Omental fat pad (tissue), 4 donors: ENCODE results near the genes UBXN10 and ECE1.

DNA sequence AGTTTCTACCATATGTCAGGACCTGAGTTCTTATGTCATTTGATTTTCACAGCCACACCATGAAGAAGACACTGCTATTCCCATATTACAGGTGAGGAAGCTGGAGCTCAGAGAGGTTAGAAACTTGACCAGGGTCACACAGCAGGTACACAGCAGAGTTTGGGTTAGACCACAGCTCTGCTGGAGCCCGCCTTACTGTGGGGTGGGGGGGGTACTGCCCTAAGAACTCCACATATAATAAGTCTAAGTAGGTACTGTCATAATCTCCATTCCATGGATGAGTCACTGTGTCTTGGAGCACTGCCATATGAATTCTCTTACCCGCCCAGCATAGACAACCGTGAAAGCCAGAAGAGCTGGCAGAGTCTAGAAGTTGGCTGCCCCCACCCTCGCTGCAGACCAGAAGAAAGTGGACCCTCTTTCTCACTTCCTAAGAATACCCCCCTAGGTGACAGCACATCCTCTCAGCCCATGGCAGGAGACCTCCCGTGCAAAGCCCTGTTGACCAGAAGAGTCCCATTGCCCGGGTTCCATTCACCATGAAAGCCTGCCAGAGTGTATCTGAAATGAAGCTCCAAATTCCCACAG, 5.2 kb upstream of the PLA2G2D start:
- PRO-cap, result no peak
- RAMPAGE, long total RNA, 4 experiments, result no peak in any of the 4 experiments

- PRO-cap, result no peak
- RAMPAGE, long total RNA, 4 experiments, result no peak in any of the 4 experiments
These were observed 19.8 kb upstream of the UBXN10 start for GRCh38 chr1:20166064-20166432.

GRCh38 chr1:20174909-20175341, 11.0 kb upstream of the UBXN10 start:
- PRO-cap, result no peak
- RAMPAGE, long total RNA, 4 experiments, result no peak in any of the 4 experiments

GRCh38 chr1:20185006-20186244, at the start of gene UBXN10:
Gene UBXN10, plus strand, starts transcription at chr1:20186096.
- PRO-cap, result no peak
- RAMPAGE, long total RNA, 4 experiments, result start-site peak on the plus strand in 3 of 4 experiments, at chr1:20186093-20186128 at its widest, 14 to 59 reads per replicate

- PRO-cap, result no peak
- RAMPAGE, long total RNA, 4 experiments, result no peak in any of the 4 experiments
These were observed 8.2 kb downstream of the CAMK2N1 start for GRCh38 chr1:20477773-20478318.

- PRO-cap, result no peak
- RAMPAGE, long total RNA, 4 experiments, result no peak in any of the 4 experiments
These were observed 543 bp upstream of the FAM43B start for GRCh38 chr1:20551784-20552276.

GRCh38 chr1:20616282-20617153, 16.7 kb upstream of the PINK1 start:
- PRO-cap, result no peak
- RAMPAGE, long total RNA, 4 experiments, result no peak in any of the 4 experiments

GRCh38 chr1:20618427-20619036, 14.7 kb upstream of the PINK1 start:
- PRO-cap, result no peak
- RAMPAGE, long total RNA, 4 experiments, result no peak in any of the 4 experiments

DNA sequence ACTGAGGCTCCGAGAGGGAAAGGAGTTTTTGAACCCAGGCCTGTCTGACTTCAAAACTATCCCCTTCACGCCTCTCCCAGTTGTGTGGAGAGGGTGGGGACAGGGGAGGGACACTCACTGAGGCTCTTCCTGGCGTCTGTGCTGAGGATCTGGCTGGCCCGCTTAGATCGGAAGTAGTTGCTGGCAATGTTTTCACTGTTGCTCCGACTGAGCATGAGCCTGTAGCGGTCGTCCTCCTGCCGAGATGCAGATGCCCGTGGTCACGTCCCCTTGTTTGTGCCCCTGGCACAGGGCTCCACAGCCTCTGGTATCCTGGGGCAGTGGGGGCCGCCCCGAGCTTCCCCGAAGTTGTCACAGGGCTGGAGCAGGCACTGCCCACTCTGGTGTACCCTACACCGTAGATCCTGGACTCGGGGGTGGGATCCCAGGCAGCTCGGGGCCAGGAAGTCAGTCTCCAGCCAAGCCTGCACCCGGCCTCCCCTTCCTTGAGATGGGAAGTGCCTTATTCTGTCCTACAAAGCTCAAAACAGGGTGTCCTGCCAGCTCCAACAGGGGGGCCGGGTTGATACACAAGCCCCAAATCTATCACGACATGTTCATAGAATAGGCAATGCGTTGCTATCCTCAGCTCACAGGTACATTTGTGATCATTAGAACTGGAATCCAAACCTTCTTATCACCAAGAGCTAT, 5.1 kb upstream of the DDOST start:
- PRO-cap, result no peak
- RAMPAGE, long total RNA, 4 experiments, result no peak in any of the 4 experiments

DNA sequence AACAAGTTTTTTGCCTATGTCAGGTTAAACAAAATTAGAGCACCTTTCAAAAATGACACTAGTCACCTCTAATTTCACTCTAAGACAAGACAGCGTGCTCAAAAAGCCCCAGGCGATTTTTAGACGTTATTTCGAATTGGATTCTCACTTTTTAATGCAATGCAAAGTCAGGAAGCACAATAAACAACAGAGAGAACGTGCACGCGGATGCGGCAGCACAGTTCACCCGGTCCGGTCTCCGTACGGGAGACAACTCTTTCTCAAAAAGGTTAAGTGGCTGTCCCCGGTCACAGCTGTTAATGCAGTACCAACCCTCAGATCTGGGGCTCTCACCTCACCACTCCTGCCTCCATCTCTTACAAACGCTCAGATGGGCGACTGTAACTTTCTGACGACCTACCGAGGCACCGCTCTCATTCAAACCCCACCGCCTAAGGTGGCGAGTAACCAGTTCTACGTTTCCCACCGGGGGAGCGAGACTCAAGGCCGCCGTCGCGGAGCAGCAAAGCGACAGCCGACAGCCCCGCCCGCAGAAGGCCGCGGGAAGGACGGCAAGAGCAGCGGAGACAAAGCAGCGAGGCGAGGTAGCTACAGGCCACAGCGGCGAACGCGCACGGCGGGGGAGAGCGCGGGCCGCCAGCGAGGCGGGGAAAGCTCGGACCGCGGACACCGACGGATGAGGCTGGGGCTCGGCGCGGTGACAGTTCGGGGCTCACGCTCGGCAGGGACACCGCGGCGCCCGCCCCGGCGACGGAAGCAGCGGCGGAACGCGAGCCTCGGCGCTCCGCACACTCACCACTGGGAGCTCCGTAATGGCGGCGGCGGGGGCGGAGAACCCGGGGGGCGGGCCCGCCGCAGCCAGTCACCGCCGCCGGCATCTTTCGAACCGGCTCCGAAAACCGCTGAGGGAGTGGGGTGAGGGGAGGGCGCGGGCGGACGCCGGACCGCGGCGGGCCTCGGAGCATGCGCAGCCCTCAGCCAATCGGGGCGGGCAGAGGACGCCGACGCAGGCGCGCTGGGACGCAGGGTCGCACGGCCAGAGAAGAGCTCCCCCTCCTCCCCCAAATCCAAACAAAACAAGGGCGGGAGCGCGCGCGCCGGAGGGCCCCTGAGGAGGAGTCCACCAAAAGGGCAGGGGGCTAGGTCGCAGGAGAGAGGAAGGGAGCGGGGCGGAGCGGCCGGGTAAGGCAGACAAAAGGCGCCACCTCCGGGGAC, 847 bp downstream of the HP1BP3 start:
- PRO-cap, result no peak
- RAMPAGE, long total RNA, 4 experiments, result start-site peak on the minus strand in 3 of 4 experiments, centred at positions 792 to 818 of the sequence, 58 to 185 reads per replicate

DNA sequence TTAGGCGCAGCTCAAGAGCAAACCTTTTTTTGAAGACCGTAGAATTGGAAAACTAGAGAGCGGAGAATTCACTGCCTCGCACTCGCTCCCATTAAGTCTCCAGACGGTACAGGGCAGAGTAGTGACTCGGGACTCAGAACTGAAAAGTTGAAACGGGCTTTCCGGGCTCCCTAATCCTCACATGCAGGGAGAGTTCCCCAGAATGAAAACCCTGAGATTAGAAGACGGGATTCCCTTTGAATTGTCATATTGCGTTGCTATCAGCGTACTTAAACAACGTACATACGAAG, 460 bp upstream of the HP1BP3 start:
- PRO-cap, result no peak
- RAMPAGE, long total RNA, 4 experiments, result no peak in any of the 4 experiments

- PRO-cap, result no peak
- RAMPAGE, long total RNA, 4 experiments, result no peak in any of the 4 experiments
These were observed 20.0 kb upstream of the HP1BP3 start for GRCh38 chr1:20806982-20807719.

DNA sequence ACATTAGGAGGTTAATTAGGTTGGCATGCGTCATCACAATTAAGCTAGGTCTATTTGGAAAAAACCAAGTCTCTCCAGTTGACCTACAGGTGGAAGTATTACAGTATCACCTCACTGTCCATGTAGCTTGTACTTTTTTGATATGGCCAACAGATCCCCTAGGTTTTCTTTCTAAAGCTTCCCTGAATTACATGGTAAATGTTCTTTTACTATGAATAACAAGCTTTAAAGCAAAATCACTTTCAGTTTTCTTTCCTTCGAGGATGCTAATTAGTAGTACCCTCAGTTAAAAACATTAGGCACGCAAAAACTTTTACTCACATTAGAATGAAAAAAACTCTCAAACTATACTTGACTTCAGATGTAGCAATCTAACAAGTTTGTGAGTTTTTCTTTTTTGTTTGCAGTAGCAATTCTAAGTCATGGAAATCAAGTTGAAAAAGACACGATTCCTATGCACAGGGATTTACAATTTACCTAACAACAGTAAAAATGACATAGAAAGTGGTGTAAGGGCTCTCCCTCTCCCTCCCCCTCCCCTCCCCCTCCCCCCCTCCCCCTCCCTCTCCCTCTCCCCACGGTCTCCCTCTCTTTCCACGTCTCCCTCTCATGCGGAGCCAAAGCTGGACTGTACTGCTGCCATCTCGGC, 153.9 kb downstream of the EIF4G3 start:
- PRO-cap, result no peak
- RAMPAGE, long total RNA, 4 experiments, result no peak in any of the 4 experiments

DNA sequence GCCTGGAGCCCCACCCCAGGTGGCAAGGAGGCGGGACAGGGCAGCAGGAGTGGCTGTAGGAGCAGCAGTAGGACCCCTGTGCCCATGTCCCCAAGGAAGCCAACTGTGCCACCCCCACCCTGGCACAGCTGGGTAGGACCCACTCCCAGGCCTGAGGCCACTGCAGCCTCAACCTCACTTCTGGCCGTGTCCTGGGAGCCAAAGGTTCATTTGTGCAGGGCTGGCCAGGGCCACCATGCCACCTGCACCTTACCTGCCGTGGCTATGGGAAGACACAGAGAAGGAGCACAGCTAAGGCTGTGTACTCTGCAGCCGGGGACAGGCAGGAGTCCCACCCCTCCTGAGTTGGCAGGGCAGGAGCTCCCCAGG, 141.7 kb downstream of the EIF4G3 start:
- PRO-cap, result no peak
- RAMPAGE, long total RNA, 4 experiments, result no peak in any of the 4 experiments

GRCh38 chr1:21084451-21085076, 92.1 kb downstream of the EIF4G3 start:
- PRO-cap, result no peak
- RAMPAGE, long total RNA, 4 experiments, result no peak in any of the 4 experiments

GRCh38 chr1:21268276-21269178, 21.7 kb downstream of the ECE1 start:
- PRO-cap, result no peak
- RAMPAGE, long total RNA, 4 experiments, result no peak in any of the 4 experiments

GRCh38 chr1:21280635-21280976, 9.7 kb downstream of the ECE1 start:
- PRO-cap, result no peak
- RAMPAGE, long total RNA, 4 experiments, result no peak in any of the 4 experiments

DNA sequence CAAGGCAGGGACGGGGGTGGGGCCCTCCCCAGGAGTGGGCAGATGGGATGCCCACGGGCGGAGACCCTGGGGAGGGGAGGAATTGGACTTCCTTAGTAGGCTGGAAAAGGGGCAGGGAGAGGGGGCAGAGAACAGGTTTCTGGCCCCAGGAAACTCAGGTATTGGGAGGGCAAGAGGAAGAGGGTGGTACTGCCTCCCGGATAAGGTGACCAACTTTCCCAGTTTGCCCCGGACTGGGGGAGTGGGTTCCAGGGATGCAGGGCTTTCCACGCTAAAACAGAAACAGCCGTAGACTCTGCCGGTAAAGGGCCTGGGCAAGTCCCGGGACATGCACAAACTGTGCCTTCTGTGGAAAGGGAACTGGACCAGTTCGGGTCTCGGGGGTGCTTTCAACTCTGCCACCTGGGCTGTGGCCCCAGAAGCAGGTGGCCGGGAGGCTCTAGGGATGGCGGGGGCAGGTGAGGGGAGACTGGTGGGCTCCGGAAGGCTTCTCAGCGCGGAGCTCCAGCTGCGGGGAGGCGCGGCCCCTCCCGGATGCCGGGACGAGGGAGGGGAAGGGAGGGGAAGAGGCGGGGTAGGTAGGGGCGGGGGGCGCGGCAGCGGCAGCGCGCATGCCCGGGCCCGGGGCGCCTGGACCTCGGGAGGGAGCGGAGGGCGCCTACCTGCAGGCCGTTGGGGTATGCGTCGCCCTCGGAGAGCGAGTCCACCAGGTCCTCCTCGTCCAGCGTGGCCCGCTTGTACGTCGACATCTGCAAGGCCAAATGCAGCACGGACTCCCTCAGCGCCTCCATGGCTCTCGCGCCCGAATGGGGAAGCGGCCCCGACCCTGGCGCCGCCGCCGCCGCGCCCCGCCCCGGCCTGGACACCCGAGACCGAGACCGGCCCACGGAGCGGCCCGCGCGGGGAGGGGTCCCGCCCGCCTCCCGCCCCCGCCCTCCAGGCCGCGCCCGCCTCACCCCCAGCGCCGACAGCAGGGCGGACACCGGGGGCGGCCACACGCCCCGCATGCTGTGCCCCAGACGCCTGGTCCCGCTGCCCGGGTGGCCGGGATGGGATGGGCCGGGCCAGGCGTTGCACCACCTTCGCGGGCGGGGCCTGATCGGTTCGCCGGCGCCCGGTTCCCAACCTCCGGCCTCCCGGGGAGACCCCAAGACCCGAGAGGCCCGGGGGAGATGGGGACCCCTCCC, at the start of gene ECE1:
Gene ECE1, minus strand, starts transcription at position 1,056 of the 1,187 bp plus-strand sequence.
- PRO-cap, result no peak
- RAMPAGE, long total RNA, 4 experiments, result start-site peak on the minus strand in 3 of 4 experiments, centred at positions 804 to 1,041 of the sequence, 17 to 137 reads per replicate

DNA sequence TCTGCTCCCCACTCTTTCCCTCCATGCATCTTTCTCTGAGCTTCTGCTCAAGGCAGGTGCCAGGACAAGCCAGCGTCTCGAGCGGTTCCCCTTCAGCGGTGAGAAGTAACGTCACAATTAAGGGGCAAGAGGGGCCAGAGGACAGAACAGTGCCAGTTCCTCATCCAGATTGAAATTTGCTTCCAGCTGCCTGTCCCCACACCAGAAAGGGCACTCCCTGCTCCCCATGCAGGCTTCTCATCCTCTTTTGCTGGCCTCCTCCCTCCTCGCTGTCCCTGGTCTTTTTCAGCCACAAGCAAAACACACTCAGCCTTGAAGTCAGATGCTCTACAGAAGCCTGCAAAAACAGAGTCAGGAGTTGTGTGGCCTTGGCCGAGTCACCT, 35.0 kb upstream of the ECE1 start:
- PRO-cap, result no peak
- RAMPAGE, long total RNA, 4 experiments, result no peak in any of the 4 experiments

- PRO-cap, result no peak
- RAMPAGE, long total RNA, 4 experiments, result no peak in any of the 4 experiments
These were observed 37.6 kb upstream of the ECE1 start for GRCh38 chr1:21327872-21328247.